BJ (cell line): ENCODE data around the genes VCAM1, RNPC3 and AMY1C.

- CAGE, long polyA plus RNA = no peak
- RRBS = no CpG with 5 or more reads among the region's 5 CpGs
These were observed 91.8 kb downstream of the CDC14A start for GRCh38 chr1:100443984-100444601.

GRCh38 chr1:100478423-100479059 lies 59.4 kb upstream of the GPR88 start:
- CAGE, long polyA plus RNA = no peak
- RRBS = no CpG with 5 or more reads among the region's 3 CpGs

DNA sequence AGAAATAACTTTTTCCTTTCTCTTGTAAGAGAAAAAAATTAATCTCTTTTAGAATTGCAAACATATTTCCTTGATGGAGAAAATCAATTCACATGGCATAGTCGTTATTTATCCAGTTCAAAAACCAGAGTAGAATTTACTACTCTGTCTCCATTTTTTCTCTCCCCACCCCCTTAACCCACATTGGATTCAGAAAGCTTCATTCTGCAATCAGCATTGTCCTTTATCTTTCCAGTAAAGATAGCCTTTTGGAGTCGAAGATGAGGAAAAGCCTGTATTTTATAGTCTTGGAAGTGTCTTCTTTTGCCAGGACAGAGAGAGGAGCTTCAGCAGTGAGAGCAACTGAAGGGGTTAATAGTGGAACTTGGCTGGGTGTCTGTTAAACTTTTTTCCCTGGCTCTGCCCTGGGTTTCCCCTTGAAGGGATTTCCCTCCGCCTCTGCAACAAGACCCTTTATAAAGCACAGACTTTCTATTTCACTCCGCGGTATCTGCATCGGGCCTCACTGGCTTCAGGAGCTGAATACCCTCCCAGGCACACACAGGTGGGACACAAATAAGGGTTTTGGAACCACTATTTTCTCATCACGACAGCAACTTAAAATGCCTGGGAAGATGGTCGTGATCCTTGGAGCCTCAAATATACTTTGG lies at the start of gene VCAM1:
VCAM1 (plus strand) TSS at position 484 of the 650 bp plus-strand sequence.
- CAGE, long polyA plus RNA = no peak
- RRBS = no CpG with 5 or more reads among the region's 8 CpGs

- CAGE, long polyA plus RNA = no peak
- RRBS = no CpG with 5 or more reads among the region's 2 CpGs
These were observed 47.3 kb downstream of the EXTL2 start for GRCh38 chr1:100847196-100847925.

GRCh38 chr1:100941240-100942052 lies 45.6 kb downstream of the SLC30A7 start:
- CAGE, long polyA plus RNA = no peak
- RRBS = no CpG with 5 or more reads among the region's 9 CpGs

GRCh38 chr1:101079376-101079797 lies 53.8 kb upstream of the DPH5 start:
- CAGE, long polyA plus RNA = no peak
- RRBS = no CpG with 5 or more reads among the region's 4 CpGs

DNA sequence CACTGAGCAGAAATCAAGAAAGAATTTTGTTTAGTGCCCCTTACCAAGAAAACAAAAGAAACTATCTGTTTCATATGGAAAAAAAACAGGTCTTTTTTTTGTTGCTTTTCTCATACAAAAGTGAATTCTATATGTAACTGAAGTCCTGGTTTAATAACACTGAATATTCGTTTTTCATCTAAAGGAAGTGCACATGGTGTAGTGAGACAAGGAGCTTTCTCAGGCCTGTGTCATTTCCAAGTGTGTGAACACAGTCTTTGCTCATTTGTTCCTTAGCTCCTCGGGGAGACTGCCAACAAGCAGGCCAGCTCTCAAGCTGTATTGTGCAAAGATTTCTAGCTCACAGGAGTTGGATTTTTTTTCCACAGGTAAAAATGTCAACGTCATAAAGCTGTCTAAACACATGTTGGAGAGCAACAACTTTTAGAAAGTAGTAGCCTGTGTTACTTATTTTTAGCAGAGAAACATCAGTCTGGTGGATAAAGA lies 87.9 kb upstream of the S1PR1 start:
- CAGE, long polyA plus RNA = no peak
- RRBS = no CpG with 5 or more reads among the region's 3 CpGs

DNA sequence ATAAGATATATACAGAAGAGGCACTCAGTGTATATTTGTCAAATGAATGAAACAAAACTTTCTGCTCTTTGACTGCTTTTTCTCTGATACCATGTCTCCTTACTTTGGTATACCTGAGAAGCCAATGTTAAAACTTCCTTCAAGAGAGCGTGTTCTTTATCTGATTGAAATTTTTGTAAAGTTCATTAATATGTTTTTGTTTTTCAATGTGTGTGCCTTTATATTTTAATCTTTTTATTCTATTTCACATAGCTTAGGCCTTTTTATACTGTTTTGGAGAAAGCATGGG lies 51.8 kb upstream of the S1PR1 start:
- CAGE, long polyA plus RNA = no peak
- RRBS = no CpG with 5 or more reads among the region's 1 CpG

- CAGE, long polyA plus RNA = no peak
- RRBS = no CpG with 5 or more reads among the region's 9 CpGs
These were observed 2.6 kb downstream of the S1PR1 start for GRCh38 chr1:101239471-101239691.

DNA sequence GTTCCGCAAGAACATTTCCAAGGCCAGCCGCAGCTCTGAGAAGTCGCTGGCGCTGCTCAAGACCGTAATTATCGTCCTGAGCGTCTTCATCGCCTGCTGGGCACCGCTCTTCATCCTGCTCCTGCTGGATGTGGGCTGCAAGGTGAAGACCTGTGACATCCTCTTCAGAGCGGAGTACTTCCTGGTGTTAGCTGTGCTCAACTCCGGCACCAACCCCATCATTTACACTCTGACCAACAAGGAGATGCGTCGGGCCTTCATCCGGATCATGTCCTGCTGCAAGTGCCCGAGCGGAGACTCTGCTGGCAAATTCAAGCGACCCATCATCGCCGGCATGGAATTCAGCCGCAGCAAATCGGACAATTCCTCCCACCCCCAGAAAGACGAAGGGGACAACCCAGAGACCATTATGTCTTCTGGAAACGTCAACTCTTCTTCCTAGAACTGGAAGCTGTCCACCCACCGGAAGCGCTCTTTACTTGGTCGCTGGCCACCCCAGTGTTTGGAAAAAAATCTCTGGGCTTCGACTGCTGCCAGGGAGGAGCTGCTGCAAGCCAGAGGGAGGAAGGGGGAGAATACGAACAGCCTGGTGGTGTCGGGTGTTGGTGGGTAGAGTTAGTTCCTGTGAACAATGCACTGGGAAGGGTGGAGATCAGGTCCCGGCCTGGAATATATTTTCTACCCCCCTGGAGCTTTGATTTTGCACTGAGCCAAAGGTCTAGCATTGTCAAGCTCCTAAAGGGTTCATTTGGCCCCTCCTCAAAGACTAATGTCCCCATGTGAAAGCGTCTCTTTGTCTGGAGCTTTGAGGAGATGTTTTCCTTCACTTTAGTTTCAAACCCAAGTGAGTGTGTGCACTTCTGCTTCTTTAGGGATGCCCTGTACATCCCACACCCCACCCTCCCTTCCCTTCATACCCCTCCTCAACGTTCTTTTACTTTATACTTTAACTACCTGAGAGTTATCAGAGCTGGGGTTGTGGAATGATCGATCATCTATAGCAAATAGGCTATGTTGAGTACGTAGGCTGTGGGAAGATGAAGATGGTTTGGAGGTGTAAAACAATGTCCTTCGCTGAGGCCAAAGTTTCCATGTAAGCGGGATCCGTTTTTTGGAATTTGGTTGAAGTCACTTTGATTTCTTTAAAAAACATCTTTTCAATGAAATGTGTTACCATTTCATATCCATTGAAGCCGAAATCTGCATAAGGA lies 3.3 kb downstream of the S1PR1 start:
- CAGE, long polyA plus RNA = no peak
- RRBS = 98% methylated on average over 9 of the region's 38 CpGs

DNA sequence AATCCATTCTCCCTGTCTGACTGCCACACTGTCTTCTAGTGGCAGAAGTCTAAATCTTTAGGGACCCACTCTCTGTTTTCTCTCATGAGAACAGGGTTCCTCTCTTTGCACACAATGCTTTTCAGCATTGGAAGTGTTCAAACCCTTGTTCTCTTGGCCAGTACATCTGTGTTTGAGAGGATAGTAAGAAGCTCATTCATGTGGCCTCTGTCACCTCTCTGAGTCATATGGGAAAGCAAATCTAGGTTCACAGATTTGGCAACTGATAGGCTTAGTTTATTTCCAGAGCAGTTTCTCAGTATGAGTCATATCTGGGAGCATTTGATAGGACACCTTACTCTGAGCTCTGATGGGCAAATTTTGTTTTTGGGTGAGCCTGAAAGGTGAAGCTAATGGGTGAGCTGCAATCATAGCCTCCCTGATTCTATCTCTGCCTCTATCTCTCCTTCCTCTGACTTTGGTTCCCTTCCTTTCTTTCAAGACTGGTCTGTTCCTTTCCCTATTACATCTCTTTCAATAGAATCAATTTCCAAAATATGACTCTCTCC lies 134.4 kb downstream of the S1PR1 start:
- CAGE, long polyA plus RNA = no peak

DNA sequence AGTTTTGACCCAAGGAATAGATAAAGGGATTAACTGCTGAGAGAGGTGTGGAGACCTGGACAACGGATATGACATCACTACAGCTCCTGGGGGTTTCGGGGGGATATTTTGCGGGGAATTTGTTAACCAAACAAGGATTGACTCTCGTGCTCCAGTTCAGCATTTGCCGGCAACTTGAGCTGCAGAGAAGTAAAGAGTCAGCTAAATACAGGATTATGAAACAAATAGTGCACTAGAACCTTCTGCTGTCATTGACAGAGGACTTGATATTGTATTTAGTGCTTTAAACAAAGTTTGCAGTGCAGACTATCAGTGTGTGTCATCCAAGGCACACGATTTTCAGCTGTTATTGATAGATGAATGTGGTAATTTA lies 414 bp upstream of the OLFM3 start:
- CAGE, long polyA plus RNA = no peak
- RRBS = no CpG with 5 or more reads among the region's 6 CpGs

DNA sequence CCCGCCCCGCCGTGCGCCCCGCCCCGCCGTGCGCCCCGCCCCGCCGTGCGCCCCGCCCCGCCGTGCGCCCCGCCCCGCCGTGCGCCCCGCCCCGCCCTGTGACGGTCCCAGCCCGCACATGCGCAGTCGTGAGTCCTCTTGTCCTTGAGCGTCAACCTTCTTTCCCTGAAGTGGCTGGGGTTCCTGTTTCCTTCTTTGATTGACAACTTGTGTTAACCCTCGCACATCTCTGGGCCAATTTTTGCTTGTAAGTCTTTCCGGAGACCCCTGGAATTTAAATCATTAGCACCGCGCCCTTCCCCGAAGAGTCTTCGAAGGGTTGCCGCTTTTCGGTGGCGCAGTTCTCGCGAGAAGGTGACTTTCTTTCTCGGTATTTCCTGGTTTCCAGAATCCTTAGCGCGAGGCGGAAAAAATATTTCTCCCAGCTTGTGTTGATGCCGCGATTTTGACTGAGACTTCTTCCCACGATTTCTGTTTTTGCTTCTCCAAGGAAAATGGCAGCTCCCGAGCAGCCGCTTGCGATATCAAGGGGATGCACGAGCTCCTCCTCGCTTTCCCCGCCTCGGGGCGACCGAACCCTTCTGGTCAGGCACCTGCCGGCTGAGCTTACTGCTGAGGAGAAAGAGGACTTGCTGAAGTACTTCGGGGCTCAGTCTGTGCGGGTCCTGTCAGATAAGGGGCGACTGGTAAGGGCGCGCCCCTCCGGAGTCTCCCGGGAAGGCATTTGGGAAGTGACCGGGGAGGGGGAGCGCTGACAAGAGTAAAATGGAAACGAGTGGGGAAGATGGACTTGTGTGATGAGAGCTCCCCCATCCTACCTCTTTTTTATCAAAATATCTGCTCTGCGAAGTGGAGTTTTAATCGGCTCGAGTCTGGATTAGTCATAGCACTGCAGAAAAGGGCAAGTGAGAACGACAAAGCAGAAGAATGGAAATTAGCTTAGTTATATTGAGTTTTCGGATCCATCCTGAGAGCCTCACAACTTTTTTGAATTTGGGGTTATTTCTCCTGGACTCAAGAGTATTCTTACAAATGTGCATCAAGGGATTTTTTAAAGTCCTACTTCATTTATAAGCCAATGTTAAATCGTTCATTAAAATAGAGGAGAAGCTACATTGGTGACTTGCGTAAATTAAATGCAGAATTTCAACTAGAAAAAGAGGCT lies at the start of gene RNPC3:
RNPC3 (plus strand) TSS at position 123 of the 1,165 bp plus-strand sequence.
- CAGE, long polyA plus RNA = start-site peak on the plus strand centred at position 135 of the sequence, 40 bp wide, 87 and 25 reads in 2 replicates; start-site peak on the plus strand centred at position 397 of the sequence, 23 bp wide, 63 and 109 reads in 2 replicates
- RRBS = 2% methylated on average over 5 of the region's 72 CpGs

DNA sequence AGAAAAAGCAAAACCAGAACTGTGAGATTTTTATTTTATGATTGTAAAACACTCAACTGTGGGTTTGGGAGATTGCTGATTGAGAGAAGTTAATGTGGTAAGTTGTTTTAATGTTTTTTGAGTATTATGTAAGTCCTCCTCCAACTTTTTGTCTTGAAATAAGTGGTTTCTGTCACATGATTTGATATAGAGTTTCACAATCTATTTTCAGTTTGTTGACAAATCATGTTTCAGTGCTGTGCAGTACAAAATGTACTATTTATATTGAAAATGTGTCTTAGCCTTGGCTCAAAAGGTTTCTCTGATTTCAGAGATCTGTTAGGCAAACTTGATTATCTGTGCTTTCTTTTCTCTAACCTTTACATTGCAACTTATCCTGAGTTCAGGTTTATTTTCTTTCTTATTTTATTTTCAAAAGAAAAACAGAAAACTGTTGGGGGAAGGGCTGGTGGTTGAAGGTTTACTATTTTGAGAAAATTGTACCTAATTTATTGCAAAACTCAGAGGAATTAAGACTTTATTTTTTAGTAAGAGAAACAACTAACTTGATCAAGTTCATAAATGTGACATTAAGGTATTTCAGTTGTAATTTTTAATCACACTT lies 9.3 kb upstream of the AMY2B start:
- CAGE, long polyA plus RNA = no peak

DNA sequence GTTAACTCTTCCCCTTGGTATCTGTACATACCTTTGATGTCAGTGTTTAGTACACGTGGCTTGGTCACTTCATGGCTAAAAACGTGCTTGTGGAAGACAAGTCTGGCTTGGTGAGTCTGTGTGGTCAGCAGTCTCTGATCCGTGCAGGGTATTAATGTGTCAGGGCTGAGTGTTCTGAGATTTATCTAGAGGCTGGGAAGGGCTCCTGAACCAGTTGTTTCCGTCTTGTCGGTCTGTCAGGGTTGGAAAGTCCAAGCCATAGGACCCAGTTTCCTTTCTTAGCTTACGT lies at the start of gene AMY1C:
AMY1C (plus strand) TSS at position 184 of the 289 bp plus-strand sequence.
- CAGE, long polyA plus RNA = no peak
- RRBS = no CpG with 5 or more reads among the region's 6 CpGs

- CAGE, long polyA plus RNA = no peak
- RRBS = no CpG with 5 or more reads among the region's 1 CpG
These were observed 663.1 kb downstream of the AMY1C start for GRCh38 chr1:104412760-104413331.

DNA sequence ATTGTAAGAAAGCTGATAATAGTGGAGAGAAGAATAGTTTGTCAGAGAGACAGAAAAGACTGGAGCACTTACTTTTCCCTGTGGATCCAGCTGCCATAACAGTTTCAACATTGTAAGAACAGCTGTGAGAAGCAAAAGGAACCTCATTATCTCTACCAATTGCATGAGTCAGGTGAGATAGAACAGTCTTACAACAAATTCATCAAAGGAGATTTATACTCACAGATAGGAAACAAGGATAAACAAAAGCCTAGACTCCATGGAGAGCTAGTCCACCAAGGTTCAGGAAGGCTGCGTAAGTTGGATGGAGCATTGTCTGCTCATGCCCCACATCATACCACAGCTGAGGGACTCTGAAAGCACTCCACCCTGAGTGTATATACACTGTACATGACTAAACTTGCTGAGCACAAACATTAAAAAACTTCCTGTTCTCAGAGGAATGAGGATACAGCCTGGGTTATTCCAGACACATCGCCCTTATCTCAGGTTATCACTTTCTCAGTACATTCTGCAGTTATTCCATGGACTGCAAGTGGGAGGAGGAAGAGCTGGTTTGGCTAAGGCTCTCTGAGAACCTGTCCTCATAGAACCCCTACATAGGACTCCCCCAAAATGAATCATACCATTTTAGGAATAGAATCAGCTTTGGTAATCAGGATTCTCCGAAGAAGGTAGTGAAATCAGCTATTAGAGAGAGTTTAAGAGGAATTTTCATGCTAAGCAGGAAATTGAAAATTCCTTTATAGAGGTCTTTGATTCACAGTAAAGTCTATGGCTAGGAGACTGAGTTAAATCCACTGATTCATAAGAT lies 58.0 kb upstream of the PRMT6 start:
- CAGE, long polyA plus RNA = no peak
- RRBS = no CpG with 5 or more reads among the region's 3 CpGs

DNA sequence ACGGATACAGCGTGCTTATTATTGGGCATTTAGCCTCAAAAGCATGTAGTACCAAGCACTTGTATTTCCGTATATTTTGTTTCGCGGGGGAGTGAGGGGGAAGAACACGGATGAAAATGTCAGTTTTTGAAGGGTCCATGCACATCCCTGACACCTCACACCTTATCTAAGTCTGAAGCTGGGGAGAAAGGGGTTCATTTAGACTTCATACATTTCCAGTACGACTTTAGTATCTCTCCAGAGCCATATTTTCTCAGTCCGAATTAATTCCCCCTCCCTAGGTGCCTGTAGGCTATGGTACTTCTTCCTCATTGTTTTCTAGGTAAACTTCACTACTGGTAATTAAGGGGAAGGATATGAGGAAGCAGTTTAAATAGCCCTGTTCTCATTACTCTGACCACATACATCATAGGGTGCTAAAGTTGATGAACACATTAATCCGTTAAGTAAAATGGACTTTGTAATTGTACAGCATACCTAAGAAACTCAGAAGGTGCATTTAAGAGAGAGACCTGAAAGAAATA lies 1.6 kb downstream of the PRMT6 start:
- CAGE, long polyA plus RNA = no peak
- RRBS = no CpG with 5 or more reads among the region's 9 CpGs

GRCh38 chr1:107689748-107690284 lies 275.2 kb downstream of the VAV3 start:
- CAGE, long polyA plus RNA = no peak
- RRBS = no CpG with 5 or more reads among the region's 4 CpGs

- CAGE, long polyA plus RNA = no peak
- RRBS = no CpG with 5 or more reads among the region's 6 CpGs
These were observed 178.8 kb downstream of the VAV3 start for GRCh38 chr1:107785896-107786934.